Subcutaneous preadipocyte (primary cell): ENCODE results near the gene SLX4.

DNA sequence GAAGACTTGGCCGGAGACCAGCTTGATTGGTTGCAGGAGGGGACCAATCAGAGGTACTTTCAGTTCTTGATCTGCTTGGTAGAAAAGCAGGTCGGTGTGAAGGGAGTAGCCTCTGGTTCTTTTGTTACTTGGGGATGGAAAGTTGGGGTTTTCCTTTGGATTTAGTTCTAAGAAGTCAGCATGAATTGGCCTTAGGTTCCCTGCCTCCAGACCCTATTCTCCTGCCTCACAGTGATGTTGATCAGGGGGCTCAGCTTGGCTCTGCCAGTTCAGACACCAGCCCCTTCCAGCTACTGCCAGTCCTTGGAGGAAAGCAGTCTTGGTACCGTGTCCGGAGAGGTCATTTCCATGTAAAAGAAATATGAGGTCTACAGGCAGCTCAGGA is 24.7 kb downstream of the NAA60 start:
- CAGE, long polyA plus RNA, result no peak

GRCh38 chr16:3536338-3536741 is 35.5 kb downstream of the CLUAP1 start:
- CAGE, long polyA plus RNA, result no peak

DNA sequence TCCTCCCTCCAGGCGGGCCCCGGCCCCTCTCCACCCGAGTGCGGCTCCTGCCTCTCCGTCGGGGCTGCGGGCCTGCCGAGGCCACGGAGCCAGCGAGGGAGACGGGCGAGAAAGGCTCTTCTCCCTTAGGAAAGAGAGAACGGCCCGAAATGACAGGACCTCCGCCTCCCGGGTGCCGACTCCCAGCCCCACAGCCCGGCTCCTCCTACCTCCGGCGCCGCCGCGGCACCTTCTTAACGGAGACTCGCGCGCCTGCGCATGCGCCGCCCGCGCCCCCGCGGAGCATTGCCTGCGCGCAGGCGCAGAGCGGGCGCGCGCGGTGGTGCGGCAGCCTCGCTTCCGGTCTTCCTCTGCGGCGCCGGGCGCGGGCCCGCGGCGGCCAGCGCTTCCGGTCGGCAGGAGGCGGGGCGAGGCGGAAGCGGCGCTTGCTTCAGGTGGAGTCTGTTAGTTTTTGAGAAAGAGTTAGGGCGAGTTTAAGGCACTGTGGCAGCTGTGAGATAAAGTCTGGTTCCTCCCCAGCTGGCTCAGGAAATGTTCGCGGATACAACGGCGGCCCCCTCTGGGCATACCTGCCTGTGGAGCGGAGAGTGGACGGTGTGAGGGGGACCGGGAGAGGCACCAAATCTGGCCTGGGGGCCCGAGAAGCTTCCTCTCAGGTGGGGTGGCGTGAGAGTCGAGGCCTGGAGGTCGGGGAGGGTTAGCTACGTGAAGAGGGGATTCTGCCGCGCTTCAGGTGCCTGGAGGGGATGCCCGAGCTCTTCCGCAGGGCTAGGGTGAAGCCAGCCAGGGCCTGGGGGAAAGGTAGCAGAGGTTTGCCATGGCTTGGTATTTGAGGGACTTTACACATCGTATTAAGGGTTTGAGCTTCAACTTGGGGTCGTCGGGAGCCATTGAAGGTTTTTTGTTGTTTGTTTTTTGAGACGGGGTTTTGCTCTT is at the start of gene SLX4:
SLX4 (minus strand) TSS at position 256 of the 936 bp plus-strand sequence.
- CAGE, long polyA plus RNA, result no peak

DNA sequence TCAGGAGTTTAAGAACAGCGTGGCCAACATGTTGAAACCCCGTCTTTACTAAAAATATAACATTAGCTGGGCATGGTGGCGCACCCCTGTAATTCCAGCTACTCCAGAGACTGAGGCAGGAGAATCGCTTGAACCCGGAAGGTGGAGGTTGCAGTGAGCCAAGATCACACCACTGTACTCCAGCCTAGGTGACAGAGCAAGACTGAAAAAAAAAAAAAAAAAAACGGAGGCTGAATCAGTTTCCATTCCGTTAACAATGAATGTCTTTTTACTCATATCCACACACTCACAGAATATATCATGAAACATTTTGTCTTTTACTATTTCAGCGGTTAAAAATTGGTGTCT is 10.6 kb upstream of the SLX4 start:
- CAGE, long polyA plus RNA, result no peak

- CAGE, long polyA plus RNA, result no peak
Measured at GRCh38 chr16:3655228-3655535, 691 bp downstream of the DNASE1 start.

GRCh38 chr16:3661546-3662543 is 7.4 kb downstream of the DNASE1 start:
- CAGE, long polyA plus RNA, result no peak

- CAGE, long polyA plus RNA, result no peak
Measured at GRCh38 chr16:3712747-3714049, 4.1 kb downstream of the TRAP1 start.

DNA sequence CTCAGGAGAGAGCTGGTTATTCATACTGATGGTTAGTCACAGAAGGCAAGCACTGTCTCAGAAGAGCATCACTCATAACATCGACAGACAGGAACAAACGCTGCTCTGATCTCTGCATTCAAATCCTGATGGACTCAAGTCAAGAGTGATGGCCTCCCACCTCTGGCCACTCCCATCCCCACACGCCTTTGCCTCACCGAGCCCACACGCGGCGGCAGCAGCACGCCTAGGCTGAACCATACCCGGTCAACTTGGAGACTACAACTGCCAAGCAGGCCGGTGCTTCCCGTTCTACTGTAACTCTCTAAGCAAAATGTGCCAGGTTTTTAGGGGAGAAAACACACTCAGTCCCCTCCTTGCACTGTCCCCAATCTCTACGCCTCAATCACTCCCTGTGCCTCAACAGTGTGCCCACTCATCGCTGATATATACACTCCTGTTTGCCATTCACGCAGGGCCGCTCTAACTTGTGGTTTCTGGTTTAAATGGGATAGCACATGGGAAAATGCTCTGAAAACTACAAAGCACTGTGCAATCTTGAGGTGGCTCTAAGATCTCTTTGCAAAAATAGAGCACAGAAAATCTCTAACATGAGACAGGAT is 55.9 kb downstream of the CREBBP start:
- CAGE, long polyA plus RNA, result no peak

- CAGE, long polyA plus RNA, result no peak
Measured at GRCh38 chr16:4052802-4053022, 63.5 kb downstream of the ADCY9 start.

DNA sequence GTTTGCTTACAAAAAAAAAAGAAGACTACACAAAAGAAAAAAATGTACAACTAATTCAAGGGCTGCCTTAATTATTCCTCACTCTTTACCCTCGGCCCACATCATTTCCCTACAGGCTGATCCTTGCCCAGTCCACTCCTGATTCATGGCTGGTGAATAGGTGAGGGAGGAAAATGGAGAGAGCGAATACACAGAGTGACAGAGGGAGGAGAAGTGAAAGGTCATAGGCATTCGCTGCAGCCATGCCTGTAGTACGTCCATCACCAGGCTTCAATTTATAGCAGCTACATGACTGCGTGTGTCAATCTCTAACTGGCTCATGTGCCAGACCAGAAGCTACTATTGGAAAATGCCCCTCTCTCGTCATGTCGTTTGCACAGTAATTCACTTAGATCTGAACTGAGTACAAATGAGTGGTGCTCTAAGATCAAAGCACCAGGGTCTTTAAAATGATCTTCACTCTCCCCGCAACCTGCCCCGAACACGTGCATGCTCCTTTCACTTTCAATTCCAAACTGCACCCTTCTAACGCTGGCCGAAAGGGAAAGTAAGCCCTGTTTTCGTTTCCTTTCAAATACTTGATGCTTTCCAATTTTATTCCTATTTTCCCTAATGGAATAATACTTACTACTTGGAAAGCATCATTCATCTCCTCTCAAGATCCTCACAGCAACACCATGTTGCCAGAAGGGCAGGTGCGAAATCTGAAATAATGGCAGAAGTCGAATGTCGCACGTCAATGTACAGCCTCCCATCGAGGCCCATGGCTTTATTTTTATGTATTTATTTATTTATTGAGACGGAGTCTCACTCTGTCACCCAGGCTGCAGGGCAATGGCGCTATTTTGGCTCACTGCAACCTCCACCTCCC is 51.2 kb downstream of the ADCY9 start:
- CAGE, long polyA plus RNA, result no peak

DNA sequence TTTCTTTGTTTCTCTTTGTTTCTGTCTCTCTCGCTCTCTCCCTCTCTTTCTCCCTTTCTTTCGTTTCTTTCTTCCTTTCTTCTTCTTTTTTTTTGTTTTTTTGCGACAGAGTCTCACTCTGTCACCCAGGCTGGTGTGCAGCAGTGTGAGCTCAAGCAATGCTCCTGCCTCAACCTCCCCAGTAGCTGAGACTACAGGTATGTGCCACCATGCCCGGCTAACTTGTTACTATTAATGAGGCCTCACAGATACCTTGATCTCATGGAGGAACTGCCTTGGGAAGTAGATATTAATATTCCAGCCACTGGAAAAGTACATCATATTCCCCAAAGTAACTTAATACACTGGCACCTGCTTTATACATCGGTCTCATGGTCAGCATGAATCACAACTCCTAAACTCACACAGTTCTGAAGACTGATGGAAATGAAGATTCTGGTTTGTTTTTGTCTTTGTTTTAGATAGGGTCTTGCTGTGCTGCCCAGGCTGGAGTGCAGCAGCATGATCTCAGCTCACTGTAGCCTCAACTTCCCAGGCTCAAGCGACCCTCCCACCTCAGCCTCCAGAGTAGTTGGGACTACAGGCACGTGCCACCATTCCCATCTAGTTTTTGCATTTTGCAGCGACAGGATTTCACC is 28.3 kb downstream of the ADCY9 start:
- CAGE, long polyA plus RNA, result no peak

DNA sequence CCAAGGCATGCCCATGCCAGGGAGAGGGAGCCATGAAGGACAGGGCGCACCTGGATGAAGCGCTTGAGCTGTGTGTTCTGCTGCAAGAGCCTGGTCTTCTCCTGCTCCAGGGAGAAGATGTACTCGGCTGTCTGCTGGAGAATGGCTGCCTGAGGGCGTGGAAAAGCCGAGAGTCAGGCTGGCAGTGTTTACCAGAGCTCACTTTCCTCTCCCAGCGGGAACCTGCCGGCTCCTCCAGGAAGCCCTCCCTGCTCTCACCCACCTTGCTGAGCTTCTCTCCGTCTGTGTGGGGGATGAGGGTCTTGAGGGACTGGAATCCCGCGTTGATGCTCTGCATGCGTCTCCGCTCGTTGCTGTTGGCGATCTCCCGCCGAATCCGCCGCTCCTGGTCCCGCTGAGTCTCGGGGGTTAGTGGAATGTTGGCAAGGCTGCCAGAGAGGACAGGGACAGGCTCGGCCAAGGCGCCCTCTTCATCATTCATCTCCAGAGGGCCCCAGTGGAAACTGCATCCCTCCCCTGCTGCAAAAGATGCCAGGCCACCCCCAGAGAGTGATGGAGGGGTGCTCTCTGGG is 10.5 kb downstream of the TFAP4 start:
- CAGE, long polyA plus RNA, result no peak

GRCh38 chr16:4317502-4317822 is 1.6 kb downstream of the GLIS2 start:
- CAGE, long polyA plus RNA, result no peak

- CAGE, long polyA plus RNA, result no peak
Measured at GRCh38 chr16:4337971-4339223, 12.7 kb downstream of the PAM16 start.

- CAGE, long polyA plus RNA, result no peak
Measured at GRCh38 chr16:4369013-4369344, 2.7 kb upstream of the VASN start.

DNA sequence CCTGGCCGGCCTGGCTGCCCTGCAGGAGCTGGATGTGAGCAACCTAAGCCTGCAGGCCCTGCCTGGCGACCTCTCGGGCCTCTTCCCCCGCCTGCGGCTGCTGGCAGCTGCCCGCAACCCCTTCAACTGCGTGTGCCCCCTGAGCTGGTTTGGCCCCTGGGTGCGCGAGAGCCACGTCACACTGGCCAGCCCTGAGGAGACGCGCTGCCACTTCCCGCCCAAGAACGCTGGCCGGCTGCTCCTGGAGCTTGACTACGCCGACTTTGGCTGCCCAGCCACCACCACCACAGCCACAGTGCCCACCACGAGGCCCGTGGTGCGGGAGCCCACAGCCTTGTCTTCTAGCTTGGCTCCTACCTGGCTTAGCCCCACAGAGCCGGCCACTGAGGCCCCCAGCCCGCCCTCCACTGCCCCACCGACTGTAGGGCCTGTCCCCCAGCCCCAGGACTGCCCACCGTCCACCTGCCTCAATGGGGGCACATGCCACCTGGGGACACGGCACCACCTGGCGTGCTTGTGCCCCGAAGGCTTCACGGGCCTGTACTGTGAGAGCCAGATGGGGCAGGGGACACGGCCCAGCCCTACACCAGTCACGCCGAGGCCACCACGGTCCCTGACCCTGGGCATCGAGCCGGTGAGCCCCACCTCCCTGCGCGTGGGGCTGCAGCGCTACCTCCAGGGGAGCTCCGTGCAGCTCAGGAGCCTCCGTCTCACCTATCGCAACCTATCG is 10.2 kb downstream of the VASN start:
- CAGE, long polyA plus RNA, result no peak

- CAGE, long polyA plus RNA, result no peak
Measured at GRCh38 chr16:4393284-4393896, 21.7 kb downstream of the VASN start.

DNA sequence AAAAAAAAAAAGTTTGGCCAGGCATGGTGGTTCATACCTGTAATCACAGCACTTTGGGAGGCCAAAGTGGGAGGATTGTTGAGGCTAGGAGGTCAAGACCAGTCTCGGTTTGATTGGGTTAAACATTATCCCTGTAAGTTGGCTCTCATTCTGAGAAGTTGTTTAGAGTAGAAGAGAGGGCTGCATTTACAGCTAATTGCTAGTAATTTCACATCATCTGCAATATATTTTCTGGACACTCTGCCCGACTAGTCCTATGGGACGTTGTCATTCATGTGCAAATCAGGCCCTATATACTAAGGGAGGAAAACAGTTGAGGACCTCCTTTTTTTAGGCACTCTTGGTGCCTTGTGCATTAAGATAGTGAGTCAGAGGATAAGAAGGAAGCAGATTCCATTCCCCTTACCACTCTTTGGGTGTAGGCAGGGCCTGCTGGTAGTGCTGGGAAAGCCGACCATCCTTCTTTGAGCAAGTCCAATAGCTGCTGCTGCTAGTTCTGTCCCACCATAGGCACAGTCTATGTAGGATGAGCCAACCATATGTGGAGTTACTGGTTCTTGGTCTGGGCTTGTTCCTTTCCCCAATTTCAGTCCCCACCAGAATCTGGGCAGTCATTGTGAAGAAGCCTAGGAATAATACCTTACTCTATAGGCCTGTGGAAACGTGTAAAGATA is 18.8 kb downstream of the HMOX2 start:
- CAGE, long polyA plus RNA, result no peak

- CAGE, long polyA plus RNA, result no peak
Measured at GRCh38 chr16:4675671-4676404, 17.5 kb upstream of the NUDT16L1 start.

DNA sequence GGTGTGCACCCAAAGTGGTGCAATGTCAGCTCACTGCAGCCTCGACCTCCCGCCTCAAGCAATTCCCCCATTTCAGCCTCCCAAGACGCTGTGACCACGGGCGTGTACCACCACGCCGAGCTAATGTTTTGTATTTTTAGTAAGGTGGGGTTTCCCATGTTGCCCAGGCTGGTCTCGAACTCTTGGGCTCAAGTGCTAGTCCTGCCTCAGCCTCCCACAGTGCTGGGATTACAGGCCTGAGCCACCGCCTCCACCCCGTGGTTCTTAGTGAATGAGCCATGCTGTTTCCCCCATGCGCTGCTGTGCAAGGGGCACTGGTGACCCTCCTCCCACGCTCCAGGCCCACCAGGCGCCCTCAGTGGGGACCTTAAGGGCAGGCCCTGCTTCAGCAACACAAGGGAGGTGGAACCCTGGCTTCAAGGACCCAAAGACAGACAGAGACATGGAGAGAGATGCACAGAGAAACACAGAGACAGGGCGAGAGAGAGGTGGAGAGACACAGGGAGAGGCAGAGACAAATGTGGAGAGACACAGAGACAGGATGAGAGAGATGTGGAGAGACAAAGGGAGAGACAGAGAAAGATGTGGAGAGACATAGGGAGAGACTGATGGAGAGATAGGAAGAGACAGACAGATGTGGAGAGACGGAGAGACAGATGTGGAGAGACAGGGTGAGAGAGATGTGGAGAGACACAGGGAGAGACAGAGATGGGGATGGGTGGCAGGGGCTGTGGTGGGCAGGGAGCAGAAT is 15.3 kb upstream of the NUDT16L1 start:
- CAGE, long polyA plus RNA, result no peak